Skeletal muscle satellite cell (primary cell): ENCODE data around the gene KBTBD8.

DNA sequence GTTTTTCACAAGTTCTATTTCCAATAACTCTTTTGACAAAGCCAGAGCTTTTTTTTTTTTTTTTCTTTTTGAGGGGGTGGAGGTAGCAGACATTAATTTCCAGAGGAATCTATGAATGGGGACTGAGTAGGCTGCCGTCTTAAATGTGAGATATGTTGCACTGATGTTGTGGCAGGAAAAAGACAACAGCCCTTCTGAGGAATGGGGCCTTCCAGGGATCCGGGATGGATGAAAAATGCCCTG is 178.0 kb upstream of the KBTBD8 start:
- CAGE, long polyA plus RNA, result no peak

- CAGE, long polyA plus RNA, result no peak
Measured at GRCh38 chr3:66998209-66999215, at the start of gene KBTBD8. Gene KBTBD8 (plus strand): TSS chr3:66998307.

- CAGE, long polyA plus RNA, result no peak
Measured at GRCh38 chr3:67018880-67019089, 20.7 kb downstream of the KBTBD8 start.

GRCh38 chr3:67424648-67425413 is 229.6 kb downstream of the SUCLG2 start:
- CAGE, long polyA plus RNA, result no peak

DNA sequence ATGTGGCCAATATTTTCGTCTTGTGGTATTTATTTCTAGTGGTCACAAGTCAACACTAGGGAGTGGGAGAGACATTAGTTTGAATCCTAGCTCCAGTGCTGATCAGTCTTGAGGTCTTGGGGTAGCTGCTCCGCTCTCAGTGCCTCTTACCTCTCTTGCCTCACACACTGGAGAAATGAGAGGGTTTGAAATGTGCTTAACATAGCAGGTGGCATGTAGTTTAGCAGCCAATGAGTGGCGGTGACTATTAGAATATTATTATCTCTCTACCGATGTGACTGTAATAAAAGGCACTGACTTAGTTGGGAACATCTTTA is 92.7 kb downstream of the FRMD4B start:
- CAGE, long polyA plus RNA, result no peak

DNA sequence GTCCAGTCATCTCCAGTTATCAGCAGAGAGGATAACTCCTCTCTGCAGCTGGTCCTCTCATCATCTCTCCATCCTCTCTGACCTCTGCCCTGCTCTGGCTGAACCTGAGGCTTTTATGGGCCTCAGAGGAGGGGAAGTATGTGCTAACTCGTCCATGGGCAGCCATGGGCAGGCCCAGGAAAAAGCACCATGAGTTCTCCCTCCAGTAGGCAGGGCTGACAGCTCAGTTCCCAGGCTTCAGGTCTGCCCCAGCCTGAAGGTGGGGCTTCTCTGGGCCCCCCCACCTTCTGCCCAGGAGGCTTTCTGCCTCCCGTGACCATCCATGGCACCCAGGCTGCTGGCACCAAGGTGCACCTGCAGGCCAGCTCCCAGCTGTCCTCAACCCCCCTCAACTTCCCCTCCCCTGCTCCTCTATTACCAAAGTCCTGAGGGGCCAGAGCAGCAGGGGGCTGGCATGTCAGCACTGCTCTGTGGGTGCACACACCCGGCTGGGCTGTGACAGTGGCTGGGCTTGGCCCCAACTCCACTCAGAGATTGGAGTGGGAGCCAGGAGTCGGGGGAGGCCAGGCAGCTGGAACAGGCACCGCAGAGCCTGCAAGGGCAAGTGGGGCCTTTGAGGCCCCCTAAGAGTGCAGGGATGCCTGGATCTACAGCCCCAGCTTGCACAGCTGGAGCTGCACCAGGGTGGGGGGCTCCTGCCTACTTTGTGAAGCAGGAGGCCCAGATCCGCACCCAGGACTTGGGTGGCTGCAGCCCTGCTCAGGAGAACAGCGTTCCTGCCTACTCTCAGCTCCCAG is 99.0 kb upstream of the FRMD4B start:
- CAGE, long polyA plus RNA, result no peak

DNA sequence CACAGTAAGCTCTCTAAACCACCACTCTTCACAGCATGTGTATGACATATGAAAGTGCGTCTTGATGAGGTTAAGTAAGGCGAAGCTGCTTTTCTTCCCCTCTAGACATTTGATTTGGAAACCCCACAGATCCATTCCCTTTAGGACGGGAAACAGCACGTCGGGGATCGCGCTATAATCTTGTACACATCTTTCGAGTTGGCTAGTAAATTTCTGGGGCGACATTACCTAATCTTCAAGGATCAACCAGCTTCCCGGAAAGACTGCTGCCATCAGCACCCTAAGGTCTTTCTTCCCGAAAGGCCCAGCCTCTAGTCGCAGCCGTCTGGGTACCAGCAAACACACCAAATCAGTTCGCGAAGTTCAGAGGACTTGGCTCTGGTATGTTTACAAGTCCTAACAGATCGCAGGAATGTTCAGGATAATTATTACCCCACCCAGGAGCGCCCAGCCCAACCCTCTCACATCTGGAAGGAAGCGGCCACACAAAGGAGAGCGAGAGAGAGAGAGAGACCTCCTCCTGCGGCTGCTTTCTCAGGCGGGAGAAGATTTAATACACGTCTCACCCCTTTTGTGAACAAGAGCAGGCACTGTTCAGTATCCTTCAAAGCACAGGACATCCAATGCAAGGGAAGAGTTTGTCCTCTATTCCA is 155.2 kb upstream of the FRMD4B start:
- CAGE, long polyA plus RNA, result no peak

- CAGE, long polyA plus RNA, result no peak
Measured at GRCh38 chr3:69542052-69543324, 156.6 kb upstream of the FRMD4B start.

DNA sequence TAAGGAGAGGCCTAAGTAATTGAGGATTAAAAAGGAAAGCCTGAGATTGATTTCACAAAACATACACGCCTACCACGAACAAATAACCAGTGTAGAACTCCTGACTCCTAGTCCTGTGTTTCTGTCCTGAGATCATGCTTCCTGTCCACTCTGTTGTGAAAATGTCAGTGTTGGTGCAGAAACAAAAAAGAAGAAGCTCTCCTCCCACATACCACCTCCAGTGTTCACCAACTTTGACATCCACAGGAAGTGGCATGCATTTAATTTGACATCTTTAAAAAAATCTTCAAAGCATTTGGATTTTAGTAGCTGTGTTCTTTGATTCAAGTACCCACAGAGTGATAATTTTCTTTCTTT is 8.6 kb downstream of the MITF start:
- CAGE, long polyA plus RNA, result no peak

DNA sequence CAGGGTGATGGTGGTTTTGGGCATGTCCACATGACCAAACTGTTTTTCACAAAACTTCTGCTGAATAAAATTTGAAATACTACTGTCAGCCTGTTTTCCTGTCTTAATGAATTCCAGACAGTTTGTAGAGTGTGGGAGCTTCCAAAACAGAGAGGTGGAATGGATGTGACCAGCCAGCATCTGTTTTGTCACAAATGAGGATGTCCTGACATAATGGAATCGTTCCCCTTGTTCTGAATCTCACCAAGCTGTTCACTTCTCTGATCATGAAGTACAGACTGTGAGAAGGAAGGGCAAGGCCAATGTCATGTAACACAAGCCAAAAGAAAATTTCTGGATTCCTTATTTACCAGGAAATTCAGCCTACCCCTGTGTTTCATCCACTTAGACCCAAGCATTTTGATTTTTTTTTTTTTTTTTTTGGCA is 11.9 kb downstream of the MITF start:
- CAGE, long polyA plus RNA, result no peak

GRCh38 chr3:69865783-69866533 is 126.7 kb downstream of the MITF start:
- CAGE, long polyA plus RNA, result no peak

- CAGE, long polyA plus RNA, result no peak
Measured at GRCh38 chr3:69898756-69899425, 159.6 kb downstream of the MITF start.

DNA sequence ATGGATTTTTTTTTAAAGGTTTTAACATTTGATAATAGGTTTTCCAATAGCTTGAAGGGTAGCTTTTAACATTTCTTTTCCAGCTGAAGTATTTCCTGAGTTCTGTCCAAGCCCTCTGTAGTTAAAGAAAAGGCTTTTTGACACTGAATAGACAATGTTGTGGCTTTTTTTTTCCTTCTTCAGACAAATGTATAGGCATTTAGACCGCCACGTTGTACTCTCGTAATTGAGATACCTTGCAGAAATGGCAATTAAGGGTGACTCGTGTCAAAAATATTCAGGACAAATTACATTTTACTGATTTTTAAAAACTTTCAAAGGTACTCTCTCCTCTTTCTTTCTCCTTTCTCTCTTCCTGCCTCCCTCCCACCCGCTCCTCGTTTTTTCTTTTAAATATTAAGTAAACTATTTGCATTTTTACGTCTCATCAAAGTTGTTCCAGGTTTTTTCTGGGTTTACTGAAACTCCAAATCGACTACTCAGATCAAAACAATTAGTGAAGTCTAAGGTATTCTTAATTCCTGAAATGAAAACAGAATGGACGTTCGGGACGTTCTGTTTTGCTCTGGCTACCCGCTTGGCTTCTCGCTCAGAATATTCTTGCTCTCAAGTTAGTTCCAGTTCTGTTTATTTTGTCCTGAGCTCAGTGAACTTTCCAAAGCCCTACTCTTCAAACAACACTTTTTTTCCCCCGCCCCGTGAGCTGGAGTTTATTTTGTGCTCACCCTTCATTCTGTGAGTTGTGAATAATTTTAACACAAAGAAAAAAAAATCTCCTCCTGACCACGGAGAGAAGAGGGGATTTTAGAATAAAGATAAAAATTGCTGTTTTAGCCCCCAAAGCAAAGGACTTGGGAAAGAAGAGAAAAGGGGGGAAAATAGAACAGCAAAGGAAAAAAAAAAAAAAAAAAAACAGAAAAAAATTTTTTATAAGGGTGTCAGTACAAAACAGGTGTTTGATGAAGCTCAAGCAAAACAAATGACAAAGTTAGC is 240.4 kb downstream of the MDFIC2 start:
- CAGE, long polyA plus RNA, result no peak

- CAGE, long polyA plus RNA, result no peak
Measured at GRCh38 chr3:71026807-71027569, 556.5 kb downstream of the FOXP1 start.

DNA sequence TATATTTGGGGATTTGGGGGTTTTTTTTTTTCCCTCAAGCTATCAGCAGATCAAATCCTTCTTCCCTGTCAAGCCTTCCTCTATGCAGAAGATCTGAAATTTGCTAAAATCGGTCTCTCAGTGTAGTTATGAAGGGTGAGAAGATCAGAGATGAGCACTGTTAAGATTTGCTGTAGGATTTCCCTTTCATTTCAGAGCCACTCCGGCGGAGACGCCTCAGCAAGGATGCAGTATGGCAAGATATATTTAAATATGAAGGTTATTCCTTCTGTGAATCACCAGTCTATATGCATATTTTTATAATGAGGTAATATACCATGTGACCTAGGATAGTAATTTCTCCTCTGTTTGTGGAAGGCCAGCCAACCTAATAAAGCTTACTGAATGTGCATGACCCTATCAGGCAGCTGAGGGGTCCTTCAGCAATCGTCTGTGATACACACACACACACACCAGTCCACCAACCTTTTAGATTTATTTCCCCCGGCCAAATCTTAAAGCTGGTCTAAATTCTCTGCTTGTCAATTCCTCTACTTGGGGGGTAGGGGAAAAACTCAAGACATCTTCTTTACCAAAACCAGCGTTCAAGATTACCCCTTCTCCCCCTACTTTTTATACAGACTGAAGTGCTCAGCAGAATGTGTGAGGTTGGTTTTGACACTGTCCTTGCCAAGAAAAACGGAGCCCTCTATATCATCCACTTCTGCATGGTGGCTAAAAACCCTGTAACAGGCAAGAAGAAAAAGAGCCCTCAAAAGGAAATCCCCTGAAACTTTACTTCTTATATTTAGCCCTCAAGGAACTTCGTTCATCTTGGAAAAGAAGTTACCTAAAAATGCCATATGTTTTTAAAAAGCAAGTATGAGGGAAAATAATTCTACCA is 473.9 kb downstream of the FOXP1 start:
- CAGE, long polyA plus RNA, result no peak

DNA sequence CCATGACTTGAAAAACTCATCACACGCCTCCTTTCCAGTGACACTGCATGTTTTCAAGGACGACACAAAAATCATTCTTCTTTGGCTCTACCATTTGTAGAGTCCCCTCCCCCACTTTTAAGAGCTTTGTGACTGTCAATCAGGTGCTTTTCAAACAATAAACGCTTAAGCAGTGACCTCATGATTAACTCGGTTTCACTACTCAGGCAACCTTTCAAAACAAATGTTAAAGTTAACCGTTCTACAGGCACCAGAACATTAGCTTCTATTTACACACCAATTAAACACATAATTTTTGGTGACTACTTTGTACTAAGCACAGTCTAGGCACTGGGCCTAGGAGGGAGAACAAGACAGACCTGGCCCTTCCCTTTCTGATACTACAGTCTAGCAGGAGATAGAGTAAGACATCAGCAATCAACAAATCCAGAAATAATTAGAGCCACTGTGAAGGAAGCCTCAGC is 442.2 kb downstream of the FOXP1 start:
- CAGE, long polyA plus RNA, result no peak

DNA sequence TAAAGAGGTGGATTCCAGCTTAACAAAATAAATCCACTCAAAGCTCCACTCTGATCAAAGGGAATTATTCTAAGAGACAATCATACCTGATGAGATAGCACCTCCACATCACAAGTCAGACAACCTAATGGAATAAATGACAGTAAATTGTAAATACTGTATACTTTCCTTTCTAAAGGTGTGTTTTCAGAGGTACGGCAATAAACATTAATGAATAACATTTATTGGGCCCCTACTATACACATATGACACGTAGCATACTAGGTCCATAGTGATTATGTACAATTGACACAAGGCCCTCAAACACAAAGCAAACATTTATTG is 429.9 kb downstream of the FOXP1 start:
- CAGE, long polyA plus RNA, result no peak

- CAGE, long polyA plus RNA, result no peak
Measured at GRCh38 chr3:71171981-71172576, 411.4 kb downstream of the FOXP1 start.

- CAGE, long polyA plus RNA, result no peak
Measured at GRCh38 chr3:71244009-71244647, 339.4 kb downstream of the FOXP1 start.

GRCh38 chr3:71254079-71254786 is 329.3 kb downstream of the FOXP1 start:
- CAGE, long polyA plus RNA, result no peak